ENCODE results near the gene RIPK1.

DNA sequence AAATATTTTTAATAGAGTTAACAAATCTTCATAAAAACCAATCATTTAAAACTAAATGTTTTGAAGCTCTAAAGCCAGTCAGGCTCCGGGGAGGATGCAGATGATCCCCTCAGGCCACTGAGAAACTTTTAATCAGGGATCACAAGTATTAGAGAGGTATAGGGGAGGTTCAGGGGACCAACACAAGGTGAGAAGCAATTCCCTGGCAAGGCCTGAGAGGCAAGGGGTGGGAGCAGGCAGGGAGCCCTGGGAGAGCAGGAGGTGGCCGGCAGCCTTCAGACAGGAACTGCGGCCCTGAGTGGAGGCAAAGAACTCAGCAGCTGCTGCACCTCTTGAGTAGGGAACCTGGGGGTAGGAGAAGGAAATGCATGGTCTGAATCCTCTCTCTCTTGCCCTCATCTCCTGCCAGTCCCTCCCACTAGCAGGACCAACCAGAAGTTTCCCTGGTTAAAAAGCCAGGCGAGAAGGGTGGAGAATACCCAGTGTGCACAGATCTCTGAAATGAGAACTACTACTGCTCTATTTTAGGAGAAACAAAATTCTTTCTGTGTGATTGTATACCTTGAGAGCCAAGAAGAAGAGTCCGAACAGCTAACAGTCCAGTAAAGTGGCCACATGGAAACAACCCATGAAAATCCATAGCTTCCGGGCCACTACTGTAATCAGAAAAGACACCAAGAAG lies 25.3 kb downstream of the WRNIP1 start:
- PRO-cap: no peak

GRCh38 chr6:2838502-2838701 lies 3.3 kb downstream of the SERPINB1 start:
- PRO-cap: no peak

DNA sequence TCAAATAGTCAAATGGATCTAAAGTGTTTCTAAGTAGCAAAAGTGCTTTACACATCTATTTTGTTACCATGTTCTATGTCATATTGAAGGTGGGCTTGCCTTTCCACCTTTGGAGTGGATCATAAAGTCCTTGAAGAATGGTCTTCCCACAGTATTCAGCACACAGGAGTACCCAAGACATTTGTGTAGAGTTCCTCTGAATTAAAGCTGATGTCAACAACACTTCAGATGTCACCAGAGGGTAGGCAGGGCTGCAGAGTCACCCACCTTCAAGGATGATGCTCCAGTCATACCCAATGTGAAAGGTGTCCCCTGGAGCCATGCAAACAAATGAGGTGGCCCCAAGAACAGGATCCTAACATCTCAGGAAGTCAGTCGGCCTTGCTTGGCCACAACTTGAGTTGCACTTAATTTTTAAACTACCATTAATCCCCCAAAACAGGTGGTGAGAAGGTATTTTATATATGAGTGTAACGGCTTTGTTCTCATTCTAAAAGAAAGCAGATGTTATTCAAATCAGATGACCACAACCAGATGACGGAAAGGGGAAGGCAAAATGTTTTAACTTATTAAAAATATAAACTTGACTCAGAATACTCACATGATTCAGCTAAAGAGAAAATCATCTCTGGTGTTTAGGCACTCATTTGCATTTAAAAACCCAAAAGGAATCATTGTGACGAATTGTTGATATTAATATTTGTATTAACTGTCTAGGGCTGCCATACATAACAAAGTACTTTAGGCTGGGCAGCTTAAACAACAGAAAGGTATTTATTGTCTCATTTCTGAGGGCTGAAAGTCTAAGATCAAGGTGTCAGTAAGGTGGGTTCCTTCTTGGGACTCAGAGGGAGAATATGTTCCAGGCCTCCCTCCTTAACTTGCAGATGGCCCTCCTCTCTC lies 21.1 kb upstream of the SERPINB1 start:
- PRO-cap: no peak

GRCh38 chr6:2948034-2949219 lies 22.9 kb downstream of the SERPINB6 start:
- PRO-cap: no peak

DNA sequence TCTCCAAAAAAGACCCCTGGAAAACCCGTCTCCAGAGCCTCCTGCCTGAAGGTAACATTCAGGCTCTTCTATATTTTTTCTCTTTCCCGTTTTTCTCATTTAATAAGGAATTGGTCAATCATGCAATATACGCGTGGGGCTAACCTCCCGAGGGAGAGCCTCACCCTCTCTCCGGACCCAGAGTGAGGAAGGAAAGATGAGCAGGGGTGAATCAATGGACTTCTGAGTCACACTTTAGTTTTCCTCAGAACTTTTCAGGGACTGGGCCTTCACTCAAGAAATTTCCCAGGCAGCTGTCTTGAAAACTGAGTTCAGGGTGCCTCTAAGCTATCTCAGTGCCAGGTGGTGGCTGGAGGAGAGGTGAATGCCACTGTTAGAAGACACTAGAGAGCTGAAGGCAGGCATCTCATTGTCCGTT lies 5.1 kb upstream of the SERPINB6 start:
- PRO-cap: no peak

- PRO-cap: unidirectional peak, plus-strand start at chr6:2980714
These were observed 9.2 kb upstream of the SERPINB6 start for GRCh38 chr6:2980590-2980991.

- PRO-cap: no peak
These were observed 19.5 kb downstream of the NQO2 start for GRCh38 chr6:3018849-3019966.

- PRO-cap: bidirectional peak, plus-strand start at chr6:3068519, minus-strand start at chr6:3068291; bidirectional peak, plus-strand start at chr6:3069060, minus-strand start at chr6:3068822
These were observed at the start of gene RIPK1 for GRCh38 chr6:3068040-3069254. TSS of gene RIPK1 (plus strand) at chr6:3068494.

GRCh38 chr6:3081341-3081698 lies 13.0 kb downstream of the RIPK1 start:
- PRO-cap: no peak

GRCh38 chr6:3155531-3156531 lies 1.5 kb downstream of the TUBB2A start:
- PRO-cap: no peak

GRCh38 chr6:3230753-3231122 lies 3.3 kb upstream of the TUBB2B start:
- PRO-cap: no peak

GRCh38 chr6:3268905-3270068 lies 10.5 kb downstream of the PSMG4 start:
- PRO-cap: no peak

DNA sequence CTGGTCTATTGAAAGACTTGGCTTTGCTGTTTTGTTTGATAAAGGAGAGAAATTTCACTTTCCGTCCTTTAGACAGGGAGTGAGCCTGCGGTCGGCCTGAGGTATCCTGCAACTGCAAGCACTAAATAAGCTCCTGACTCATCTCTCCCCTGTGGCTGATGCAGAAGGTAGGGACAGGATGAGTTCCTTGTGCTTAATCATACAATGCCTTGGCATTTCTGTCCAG lies 23.3 kb downstream of the PSMG4 start:
- PRO-cap: no peak

- PRO-cap: no peak
These were observed 81.5 kb downstream of the PSMG4 start for GRCh38 chr6:3340087-3340887.

DNA sequence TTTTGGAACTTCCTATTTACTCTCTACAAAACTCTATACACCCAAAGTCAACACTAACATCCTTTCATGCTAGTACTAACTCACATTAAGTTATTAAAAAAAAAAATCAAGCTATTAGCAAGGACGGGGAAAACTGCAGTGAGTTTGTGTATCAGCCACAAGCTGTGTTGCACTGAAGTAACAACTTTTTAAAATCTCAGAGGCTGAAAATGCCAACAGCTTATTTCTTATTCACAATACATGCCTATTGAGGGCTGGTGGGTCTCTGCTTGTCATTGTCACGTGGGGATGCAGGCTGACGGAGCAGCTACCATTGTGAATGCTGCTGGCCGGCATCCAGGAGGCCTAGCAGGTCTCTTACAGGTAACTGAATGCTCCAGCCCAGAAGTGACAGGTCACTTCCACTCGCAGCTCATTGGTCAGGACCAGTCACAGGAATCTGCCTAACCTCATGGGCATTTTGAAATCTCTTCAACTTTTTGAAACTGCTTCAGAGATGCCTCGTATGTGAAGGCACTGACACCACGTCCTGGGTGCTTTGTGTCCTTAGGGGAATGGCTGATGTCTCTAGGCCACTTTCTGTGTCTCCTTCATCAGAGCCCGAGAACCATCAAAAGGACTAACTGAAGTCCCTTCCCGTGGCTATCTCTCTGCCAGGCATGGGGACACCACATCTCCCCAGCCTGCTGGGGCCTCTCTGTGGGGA lies 76.1 kb downstream of the SLC22A23 start:
- PRO-cap: no peak

- PRO-cap: bidirectional peak, plus-strand start at chr6:3399645, minus-strand start at chr6:3399484
These were observed 57.5 kb downstream of the SLC22A23 start for GRCh38 chr6:3399290-3399855.

DNA sequence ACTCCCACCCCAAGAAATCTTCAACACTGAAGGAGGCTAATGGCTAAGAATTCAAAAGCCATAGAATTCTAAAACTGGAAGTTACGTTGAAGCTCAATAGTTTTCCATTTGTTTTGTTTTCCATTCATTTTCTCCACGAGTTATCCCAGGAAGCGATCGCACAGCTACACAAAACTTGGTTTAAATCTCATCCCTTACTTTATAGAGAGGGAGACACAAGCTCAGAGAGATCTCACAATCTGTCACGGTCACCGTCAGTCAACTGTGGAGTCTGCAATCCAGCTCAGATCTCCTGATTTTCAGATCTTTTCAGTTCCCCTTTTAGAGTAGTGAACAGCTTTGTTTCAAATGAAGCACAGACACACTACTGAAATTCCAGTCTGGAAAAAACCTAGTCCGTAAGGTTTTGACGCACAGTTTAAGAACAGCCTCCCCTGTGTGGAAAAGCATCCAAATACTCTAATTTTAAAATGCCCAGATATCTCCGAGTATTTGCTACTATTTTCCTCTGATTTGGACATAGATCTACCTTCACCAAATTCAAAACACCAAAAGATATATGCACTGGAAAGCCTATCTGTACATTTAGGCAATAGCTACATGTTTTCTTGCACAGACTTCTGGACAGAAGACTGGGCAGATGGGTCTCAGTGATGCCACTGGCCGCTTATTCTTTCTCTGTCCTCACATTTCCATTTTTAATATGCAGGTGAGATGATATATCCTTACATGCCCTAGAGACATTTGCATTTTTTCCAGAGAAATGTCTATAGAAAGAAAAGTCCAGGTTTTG lies 53.0 kb downstream of the SLC22A23 start:
- PRO-cap: no peak

- PRO-cap: bidirectional peak, plus-strand start at chr6:3410792, minus-strand start at chr6:3410484
These were observed 46.2 kb downstream of the SLC22A23 start for GRCh38 chr6:3410361-3411323.

DNA sequence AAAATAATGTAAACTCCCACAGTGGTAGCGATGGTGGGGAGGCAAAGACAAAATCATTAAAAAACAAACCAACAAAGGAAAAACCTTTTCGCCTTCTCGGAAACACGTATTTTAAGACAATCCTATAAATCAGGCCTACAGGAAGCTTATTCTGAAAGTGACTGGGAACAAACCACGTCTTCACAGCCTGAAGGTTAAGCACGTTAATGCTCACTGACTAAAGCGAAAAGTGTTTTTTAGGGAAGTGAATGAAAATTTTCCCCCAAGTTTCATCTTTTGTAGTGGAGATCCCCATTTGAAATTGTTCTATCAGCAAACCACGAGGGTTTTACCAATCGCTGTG lies 35.2 kb downstream of the SLC22A23 start:
- PRO-cap: no peak

DNA sequence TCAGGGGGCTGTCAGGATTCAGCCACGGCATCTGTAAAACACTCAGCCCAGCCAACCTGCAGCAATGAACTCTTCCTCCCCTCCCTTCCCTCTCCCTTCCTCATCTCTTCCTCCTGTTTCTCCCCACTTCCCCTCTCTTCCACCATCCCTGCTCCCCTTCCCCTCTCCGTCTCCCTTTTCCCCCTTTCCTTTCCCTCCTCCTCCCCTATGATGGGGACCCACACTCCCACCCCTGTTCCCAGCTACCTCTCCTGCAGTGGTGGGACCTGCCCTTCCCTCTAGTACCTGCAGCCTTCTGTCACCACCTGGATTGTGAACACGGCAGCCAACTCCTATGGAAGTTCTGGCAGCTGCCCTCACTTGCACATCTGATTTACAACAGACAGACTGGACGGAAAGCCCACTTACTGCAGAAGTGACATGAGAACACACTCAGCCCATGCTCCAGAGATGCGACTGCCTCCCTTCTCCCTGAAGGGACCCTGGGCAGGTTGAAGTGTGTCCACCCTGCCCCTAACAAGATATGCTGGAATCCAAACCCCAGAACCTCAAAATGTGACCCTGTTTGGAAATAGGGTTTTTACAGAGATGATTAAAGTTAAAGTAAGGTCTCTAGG lies 21.5 kb downstream of the SLC22A23 start:
- PRO-cap: no peak

All from left colon (tissue), 1 donor.